Esophagus muscularis mucosa (tissue), 4 donors: ENCODE results near the genes SLC25A42, GATAD2A and GMIP.

DNA sequence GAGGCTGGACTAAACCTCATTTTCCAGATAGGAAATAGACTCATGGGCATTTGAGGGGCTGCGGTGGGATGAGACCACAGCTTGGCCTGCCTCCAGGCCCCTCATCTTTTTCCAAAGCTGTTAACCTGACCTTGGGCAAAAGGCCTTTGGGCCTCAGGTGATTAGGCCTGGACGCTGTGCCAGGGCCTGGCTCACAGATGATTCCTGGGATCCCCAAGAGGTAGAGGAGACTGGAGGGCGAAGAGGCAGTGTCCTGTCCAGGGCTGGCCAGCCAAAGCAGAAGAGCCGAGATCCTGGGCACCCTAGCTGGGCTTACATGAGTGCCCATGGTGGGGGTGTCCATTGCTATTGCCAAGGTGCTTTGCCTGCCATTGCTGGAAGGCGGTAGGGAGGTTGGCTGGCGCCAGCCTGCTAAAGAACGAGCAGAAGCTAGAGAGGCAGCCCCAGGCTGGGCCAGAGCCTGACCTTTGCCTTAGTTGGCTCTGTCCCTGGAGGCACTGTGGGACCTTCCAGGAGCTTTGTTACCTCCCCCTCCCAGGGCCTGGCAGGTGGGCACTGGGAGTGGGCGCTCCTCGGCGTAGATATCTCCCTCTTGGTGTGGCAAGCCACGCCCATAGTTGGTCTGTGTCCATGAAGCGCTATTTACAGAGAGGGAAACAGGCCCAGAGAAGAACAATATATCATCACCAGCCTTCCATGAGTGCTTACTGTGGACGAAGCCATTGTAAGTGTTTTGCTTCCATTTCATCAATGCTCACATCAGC lies 2.4 kb upstream of the SLC25A42 start:
- PRO-cap, result no peak
- RAMPAGE, long total RNA, 4 experiments, result no peak in any of the 4 experiments

- PRO-cap, result bidirectional peak, plus-strand start at chr19:19063509, minus-strand start at chr19:19063513; unidirectional peak, plus-strand start at chr19:19063994
- RAMPAGE, long total RNA, 4 experiments, result no peak in any of the 4 experiments
Observed at GRCh38 chr19:19063315-19064490, at the start of gene SLC25A42. SLC25A42 (plus strand) TSS chr19:19063994.

GRCh38 chr19:19193781-19194259 lies 1.8 kb downstream of the RFXANK start:
- PRO-cap, result no peak
- RAMPAGE, long total RNA, 4 experiments, result no peak in any of the 4 experiments

- PRO-cap, result no peak
- RAMPAGE, long total RNA, 4 experiments, result no peak in any of the 4 experiments
Observed at GRCh38 chr19:19274642-19275135, 1.6 kb upstream of the TM6SF2 start.

DNA sequence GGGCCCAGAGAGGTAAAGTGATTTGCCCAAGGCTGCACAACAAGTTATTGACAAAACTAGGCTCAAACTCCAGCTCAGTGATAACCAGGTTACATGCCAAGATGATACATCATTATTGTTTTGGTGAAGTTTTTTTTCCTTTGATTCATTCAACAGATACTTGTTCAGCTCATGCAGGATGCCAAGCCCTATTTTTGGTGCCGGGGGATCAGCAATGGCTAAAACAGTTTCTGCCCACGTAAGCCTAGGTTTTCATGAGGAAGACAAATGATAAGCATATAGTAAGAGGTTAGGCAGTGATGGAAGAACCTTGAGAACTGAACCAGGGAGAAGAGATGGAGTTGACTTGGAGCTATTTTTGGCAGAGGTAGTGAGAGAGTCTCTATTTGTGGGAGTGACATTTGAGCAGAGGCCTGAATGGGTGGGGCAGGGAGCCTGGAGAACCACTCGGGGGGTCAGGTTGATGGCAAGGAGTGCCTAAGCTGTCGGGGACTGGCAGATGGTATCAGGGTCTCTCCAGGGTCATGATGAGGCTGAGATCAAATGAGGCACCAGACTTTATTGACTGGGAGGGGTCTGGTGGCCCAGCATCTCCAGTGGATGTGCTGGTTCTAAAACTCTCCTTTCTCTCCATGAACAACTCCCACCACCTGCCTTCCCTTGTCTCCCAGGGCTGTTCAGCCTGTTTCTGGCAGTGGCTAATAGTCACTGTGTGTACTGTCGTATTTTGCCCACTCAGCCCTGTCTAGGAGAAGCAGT lies 3.4 kb downstream of the MAU2 start:
- PRO-cap, result no peak
- RAMPAGE, long total RNA, 4 experiments, result no peak in any of the 4 experiments

GRCh38 chr19:19328962-19329821 lies 8.6 kb downstream of the MAU2 start:
- PRO-cap, result no peak
- RAMPAGE, long total RNA, 4 experiments, result no peak in any of the 4 experiments

DNA sequence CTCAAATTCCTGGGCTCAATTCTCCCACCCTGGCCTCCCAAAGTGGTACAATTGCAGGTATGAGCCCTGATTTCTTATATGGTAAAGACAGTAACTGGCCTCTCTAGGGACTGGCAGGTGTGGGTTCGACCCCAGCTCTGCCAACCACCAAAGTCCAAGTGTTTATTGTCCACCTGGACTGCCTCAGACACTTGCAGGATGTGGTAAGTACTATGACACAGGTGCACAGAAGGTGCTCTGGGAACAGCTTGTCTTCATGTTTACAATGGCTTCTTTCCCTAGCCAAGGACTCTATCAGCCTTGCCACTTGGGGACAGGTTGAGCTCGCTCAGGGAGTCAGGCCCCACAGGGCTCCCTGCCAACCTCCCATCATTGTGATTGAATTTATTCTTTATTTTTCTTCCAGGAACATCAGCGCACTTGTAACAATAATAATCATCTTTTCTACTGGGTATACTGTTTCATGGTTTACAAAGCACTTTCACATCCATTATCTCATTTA lies 24.5 kb upstream of the GATAD2A start:
- PRO-cap, result no peak
- RAMPAGE, long total RNA, 4 experiments, result no peak in any of the 4 experiments

DNA sequence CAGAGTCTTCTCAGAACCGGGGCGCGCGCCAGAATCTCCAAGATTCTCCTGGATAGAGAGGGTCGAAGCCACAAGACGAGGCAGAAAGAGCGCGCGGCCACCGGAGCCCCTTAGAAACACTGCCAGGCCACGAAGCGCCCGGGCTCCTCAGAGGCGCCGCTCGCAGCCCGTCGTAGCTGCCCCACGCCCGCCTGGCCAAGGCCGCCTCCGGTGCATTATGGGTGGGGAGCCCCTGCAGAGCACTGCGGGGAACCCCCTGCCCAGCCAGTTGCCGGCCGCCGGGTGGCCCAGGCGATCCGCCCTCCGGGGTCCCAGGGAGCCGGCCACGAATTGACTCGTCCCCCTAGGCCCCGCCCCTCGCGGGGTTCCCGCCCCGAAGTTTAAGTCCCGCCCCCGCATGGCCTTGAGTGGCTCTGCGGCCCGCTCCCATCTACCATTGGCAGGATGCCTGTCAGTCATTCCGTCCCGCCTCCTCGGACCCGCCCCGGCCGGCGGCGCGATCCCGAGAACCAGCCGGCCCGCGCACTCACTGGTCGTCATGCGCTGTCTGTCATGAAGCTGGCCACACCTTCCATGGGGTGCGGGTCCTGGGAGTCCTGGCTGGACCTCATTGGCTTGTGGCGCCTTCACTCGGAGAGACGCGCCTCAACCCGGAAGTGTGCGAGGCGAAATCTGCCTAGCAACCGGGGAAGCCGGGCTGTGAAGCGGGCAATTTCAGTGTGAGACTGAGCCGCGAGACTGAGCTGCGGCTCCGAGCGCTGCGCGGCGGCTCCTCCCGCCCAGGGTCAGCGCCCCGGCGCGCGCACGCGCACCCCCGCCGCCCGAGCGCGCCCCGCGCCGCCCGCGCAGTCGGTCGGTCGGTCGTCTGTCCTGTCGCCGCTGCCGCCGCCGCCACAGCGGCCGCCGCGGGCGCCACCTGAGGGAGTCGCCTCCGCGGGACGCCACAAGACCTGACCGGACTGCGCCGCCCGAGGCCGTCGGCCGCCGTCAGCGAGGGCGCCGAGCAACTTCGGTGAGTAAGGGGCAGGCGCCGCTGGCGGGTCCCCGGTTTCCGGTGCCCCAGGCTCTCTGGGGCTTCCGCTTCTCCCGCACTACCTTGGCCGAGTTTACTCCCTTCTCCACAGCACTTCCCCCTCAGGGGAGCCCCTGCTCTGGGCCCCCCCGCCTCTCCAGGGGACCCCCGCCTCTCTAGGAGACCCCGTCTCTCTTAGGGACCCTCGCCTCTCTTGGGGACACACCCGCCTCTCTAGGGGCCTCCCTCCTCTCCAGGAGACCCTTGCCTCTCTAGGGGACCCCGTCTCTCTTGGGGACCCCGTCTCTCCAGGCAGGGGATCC lies 19.9 kb upstream of the GATAD2A start:
- PRO-cap, result unidirectional peak, minus-strand start at position 193 of the sequence; bidirectional peak, plus-strand start at position 717 of the sequence, minus-strand start at position 332 of the sequence; unidirectional peak, plus-strand start at position 820 of the sequence
- RAMPAGE, long total RNA, 4 experiments, result no peak in any of the 4 experiments

DNA sequence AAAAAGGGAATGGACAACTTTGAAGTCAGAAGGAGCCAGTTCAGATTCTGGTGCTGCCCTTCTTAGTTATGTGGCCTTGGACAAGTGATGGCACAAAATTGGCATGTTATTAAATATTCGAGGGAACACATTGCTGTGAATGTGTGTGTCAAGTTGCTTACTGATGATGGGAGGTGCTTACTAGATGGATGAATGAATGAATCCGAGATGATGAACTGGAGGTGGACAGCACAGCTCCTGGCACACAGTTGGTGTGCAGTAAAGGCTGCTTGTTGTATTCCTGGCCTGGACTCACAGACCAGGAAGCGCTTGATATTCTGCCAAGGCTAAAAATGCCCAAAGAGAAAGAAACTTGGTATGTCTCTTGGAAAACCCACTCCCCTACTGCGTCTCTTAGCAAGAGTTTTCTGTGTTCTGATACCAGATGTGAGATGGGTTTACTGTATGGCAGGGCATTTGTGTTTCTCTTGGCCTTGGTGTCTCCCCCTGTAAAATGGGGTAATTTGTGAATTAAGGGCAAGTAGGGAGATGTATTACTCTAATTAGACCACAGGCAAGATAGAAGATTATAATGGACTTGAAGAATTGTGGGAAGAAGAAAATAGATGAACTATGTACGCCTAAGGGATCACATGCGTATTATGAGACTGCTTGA lies 15.2 kb upstream of the GATAD2A start:
- PRO-cap, result no peak
- RAMPAGE, long total RNA, 4 experiments, result no peak in any of the 4 experiments

DNA sequence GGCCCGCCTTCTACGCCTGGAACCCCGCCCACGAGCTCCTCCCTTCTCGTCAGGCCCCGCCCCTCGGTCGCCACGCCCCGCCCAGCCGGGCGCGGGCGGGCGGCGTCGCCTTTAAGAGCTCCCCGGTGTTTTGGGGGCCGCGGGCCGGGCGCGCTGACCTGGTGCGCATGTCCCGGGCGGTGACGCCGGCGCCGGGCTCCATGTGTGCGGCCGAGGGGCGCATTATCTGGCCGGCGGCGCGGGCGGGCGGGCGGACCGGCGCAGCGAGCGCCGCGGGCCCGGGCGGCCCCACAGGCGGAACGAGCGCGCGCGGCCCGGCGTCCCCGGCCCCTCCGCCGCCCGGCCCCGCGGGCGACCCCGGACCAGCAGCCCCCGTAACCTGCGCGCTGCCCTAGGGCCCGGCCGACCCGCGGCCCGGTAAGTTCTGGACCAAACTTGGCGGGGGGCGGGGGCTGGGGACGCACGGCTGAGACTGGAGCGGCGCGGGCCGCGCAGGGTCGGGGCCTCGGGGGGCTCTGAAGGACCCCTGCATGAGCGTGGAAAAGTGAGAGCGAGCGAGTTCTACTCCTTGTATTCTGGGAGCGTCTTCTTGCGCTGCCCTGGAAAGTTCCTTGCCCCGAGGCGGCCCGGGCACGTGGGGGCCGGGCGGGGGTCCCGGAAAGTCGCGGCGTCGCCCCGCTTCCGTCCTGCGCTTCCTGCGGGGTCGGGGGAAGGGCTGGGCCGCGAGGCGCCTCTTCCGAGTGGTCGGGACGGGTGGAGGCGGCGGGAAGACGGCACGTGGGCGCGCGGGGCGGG lies at the start of gene GATAD2A:
Gene GATAD2A, plus strand, starts transcription at position 73 of the 795 bp plus-strand sequence.
- PRO-cap, result bidirectional peak, plus-strand start at position 225 of the sequence, minus-strand start outside the sequence
- RAMPAGE, long total RNA, 4 experiments, result no peak in any of the 4 experiments

DNA sequence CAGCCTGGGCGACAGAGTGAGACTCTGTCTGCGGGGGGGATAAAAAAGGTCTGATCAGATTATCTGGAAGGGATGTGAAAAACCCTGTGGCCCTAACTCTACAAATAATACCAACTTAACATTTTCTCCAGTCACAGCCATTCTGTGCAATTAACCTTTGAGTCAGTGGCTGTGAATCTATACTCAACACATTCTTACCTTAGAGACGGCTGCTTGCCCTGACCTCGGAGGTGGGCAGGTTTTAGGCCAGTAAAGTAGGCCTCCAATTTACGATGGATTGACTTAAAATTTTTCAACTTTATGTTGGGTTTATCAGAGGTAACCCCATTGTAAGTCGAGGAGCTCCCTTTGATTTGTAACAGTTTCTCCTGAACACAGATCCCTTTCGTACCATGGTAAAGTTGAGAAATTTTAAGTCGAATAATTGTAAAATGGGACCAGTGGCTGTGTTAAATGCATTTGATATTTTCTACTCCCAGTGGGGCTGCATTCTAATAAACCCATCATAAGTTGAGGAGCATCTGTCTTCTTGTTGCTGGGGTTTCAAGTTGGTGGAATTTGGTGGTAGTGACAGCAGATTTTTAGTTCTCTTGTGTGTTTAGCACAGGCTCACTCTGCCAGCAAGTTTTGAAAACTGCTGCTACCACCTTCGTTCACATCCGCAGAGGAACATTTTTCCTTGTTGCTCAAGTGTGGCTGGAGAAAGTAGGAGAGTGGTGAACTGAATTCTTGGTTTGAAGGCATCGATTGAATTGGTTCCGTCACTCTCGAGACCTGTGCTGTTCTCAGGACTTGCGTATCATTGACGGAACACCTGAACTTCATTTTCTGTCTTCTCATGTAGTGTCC lies 7.3 kb downstream of the GATAD2A start:
- PRO-cap, result no peak
- RAMPAGE, long total RNA, 4 experiments, result no peak in any of the 4 experiments

GRCh38 chr19:19459639-19460070 lies 54.2 kb downstream of the GATAD2A start:
- PRO-cap, result unidirectional peak, plus-strand start at chr19:19459994
- RAMPAGE, long total RNA, 4 experiments, result no peak in any of the 4 experiments

DNA sequence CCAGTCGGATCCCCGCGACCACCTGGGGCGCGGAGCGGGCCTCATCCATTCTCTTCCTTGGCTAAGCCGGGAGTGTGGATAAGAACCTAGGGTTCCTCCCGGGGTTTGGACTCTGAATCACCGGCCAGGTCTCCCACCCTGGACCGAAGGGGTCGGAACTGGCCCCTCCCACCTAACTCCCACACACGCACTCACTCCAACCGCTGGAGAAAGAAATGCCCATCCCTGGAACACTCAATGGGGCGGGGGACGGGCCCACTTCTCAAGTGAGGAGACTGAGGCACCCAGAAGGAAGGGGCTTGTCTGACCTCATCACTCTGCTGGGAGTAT lies 445 bp downstream of the CILP2 start:
- PRO-cap, result no peak
- RAMPAGE, long total RNA, 4 experiments, result no peak in any of the 4 experiments

DNA sequence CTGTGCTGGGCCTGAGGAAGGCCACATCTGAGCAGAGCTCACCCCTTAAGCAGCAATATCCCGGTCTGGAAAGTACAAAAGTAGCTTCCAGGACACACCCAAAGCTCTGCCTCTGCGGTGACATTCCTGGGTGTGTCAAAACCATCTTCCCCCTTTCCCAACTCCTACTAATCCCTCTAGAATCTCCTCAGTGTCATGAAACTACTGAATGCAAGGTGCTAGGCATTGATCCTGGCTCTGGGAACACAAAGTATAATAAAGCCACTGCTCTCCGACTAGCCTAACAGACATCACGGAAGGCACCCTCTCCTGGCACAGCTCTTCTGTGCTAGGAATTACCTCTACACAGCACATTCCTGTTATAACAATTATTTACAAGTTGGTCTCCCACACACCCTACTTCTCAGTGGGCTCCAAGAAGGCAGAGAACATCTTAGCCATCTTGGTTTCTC lies 4.9 kb downstream of the PBX4 start:
- PRO-cap, result no peak
- RAMPAGE, long total RNA, 4 experiments, result no peak in any of the 4 experiments

- PRO-cap, result no peak
- RAMPAGE, long total RNA, 4 experiments, result no peak in any of the 4 experiments
Observed at GRCh38 chr19:19632644-19633139, 4.7 kb upstream of the LPAR2 start.

DNA sequence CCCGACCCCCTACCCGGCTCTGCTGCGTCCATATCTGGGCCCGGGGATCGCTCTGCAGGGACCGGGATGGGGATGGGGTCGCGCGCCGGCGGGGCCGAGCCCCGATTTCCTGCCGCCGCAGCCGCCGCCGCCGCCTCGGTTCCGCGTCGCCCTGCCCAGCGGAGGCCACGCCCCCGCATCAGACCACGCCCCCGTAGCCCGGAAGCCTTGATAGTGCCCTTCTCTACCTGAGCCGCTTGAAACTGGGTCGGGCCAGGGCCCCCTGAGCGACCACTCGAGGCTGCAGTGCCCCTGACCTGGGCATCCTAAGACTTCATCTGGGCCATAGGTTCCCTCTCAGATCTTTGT lies at the start of gene GMIP:
Gene GMIP, minus strand, starts transcription at position 160 of the 348 bp plus-strand sequence.
- PRO-cap, result bidirectional peak, plus-strand start at position 239 of the sequence, minus-strand start at position 111 of the sequence
- RAMPAGE, long total RNA, 4 experiments, result start-site peak on the minus strand in 3 of 4 experiments, centred at positions 113 to 137 of the sequence, 19 to 64 reads per replicate

GRCh38 chr19:19650465-19651051 lies 7.1 kb upstream of the GMIP start:
- PRO-cap, result no peak
- RAMPAGE, long total RNA, 4 experiments, result no peak in any of the 4 experiments

DNA sequence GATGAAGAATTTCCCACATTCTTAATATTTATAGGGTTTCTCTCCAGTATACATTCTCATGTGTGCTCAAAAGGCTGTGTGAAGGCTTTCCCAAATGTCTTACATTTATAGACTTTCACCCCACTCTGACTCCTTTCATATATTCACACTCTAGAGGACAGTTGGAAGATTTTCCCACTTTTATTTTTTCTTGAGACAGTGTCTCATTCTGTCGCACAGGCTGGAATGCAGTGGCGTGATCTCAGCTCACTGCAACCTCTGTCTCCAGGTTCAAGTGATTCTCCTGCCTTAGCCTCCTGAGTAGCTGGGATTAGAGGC lies 22.4 kb downstream of the ZNF14 start:
- PRO-cap, result no peak
- RAMPAGE, long total RNA, 4 experiments, result no peak in any of the 4 experiments

GRCh38 chr19:20068450-20068859 lies 9.3 kb upstream of the ZNF90 start:
- PRO-cap, result no peak
- RAMPAGE, long total RNA, 4 experiments, result no peak in any of the 4 experiments

DNA sequence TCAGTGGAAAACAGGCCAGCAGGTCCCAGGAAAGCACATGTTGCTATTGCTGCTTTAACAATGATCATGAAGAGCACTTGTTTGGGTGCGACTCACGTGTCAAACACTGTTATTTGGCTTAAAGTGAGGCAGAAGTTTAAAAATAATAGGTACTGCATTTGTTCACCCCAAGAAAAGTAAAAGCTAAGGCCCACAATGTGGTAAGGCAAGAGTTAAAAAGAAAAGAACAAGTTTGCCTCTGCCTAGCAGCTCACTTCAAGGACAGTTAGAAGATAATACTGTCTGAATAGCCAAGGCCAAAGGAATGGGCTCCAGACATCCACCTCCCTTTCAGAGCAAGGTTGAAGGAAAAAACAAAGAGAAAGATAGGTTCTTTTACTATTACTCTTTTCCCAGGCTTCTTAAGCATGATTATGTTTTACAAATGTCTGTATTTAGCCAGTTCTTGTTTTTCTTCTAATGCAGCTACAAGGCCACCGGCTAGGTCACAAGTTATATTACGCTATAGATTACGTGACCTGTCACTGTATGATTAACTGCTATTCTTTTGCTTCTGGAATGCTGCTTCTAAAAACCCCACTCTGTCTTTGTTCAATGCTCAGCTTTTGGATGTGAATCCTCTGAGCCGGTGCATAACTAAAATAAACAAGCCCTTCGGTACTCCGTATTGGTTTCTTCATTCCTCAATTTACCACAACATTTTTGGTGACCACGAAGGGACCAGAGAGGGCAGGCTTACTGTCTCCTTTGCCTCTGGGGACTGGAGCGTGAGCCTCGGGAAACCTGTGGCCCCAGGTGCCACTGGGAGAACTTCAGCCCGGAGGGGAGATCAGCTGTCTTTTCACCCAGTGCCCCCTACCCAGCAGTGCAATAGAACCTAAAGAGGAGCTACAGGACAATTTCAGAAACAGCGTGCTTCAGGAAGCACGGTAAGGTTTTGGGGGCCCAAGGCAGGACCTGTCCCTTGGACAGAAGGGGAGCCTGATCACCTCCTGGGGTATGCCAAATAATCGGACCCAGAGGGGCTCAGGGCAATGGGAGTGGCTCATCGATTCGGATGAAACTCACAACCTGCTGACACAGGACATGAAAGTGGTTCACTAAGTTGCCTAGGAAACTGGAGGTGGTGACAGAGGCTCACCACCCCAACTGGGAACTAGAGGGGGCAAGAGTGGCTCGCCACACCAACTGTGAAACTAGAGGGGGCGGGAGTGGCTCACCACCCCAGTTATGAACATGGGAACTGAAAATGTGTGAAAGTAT lies 45.8 kb upstream of the ZNF737 start:
- PRO-cap, result no peak
- RAMPAGE, long total RNA, 4 experiments, result no peak in any of the 4 experiments